ENCODE measurements around a stretch of chr7.

DNA sequence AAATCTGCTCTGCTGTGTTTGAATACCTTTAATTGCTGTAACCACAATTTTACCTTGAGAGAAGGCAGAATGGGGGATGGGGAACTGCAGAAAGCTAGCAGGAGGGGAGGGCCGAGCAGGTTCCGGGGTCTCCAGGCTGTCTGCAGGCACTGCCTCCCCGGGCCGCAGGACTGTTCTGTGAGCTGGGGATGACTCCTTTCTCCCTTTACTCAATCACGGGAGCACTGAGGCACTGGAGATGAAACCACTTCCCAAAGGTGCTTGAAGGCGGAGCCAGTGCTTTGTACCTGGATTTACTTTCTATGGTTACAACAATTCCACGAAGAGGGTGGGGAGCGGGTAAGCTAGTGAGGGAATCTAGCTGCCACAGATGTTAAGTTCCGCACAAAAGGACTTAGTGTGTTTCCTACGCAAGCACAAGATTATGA lies 20.6 kb upstream of the INSIG1 start:
- PRO-cap, result no peak

DNA sequence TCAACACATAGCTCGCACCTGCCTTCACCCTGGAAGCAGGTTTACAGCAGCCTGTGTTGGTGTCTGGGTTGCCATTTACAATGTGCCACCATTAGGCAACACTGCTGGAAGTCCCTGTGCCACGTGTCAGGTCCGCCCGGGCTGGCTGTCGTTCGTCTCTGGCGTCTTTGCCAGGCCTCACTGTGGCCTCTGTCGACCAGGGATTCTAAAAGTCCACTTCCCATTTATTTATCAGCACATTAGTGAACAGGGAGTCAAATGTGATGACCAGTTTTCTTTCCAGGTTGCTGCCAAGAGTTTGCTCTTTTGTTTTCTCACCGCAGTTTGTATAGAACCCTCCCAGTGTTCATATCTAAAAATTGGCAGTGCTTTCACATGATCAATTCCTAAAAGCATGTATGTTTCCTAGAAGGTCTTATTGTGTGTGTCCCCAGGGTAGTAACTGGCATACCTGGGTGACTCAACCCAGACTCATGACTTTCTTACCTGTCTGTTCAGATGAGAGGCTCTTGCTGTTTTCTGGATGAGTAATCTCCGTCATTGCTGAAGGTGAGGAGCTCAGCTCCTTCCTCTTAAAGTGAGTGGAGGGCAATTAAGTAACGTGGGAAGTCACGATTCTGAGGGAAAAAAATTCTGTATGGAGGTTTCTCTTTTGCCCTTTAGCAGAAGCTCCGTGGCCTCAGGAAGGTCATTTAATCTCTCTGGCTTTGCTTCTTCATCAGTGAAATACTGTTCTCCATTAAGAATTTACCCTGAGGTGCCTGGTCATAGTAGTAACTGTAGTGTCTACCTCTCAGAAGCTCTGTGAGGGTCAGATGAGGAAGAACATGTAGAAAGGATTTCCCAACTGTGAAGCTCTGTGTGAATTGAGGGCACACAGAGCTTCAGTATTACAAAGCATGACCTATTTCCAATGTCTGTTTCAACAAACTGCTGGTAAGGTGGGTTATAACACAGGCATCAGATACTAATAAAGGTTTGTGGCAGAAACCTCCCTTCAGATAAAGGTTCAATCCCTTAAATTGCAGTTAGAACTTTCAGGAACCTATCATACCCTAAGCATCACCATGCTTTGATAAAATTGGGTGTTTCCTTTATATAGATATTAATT lies 9.5 kb downstream of the INSIG1 start:
- PRO-cap, result no peak

DNA sequence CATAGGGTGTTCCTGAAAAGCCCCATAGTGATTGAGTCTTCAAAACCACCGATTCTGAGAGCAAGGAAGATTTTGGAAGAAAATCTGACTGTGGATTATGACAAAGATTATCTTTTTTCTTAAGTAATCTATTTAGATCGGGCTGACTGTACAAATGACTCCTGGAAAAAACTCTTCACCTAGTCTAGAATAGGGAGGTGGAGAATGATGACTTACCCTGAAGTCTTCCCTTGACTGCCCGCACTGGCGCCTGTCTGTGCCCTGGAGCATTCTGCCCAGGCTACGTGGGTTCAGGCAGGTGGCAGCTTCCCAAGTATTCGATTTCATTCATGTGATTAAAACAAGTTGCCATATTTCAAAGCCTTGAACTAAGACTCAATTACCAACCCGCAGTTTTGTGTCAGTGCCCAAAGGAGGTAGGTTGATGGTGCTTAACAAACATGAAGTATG lies 10.6 kb downstream of the INSIG1 start:
- PRO-cap, result no peak

DNA sequence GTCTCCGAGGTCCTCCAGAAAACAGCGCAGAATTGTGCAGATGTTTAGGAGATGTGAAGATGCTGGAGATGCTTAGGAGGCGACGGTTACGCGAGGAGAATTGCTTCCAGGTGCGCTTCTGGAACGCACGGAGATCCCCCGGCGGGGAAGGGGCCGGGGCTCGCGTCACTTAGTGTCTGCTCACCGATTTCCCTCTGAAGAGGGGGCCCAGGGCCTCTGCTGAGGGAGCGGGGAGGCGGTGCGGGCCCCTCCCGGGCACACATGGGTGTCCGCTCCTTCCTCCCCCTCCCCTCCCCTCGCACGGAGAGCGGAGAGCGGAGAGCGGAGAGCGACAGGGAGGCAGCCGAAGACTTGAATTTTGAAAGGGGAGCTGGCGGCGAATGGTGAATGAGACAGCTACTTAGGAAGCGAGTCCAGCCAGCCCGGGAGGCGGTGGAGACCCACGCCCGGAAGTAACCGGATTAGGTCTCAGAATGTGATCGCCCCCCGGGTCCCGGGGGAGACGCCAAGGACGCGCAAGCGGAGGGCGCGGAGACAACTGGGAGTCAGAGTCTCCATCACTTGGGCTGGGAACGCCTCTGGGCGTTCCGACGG lies 8.7 kb upstream of the EN2 start:
- PRO-cap, result no peak

GRCh38 chr7:155467532-155468243 lies 9.8 kb downstream of the EN2 start:
- PRO-cap, result no peak

DNA sequence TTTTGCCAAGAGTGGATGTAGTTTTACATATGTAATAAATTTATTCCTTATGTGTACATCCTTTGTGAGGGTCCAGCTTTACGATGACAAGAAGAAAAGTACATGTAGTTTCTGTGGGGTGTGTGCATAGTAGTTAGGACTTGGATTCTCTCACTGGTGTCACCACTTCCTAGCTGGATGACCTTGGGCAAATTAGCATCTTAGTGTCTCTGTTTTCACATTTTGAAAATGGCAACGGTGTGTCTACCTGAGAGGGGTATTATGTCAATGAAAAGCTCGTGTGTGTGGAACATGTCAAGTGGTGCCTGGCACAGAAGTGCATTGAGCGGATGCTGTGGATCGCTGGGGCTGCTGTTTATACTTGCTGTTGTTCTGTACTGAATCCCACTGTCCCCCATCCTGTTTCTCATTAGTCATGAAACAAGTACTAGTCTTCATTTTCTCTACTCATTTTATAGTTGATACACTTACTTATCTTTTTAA lies 26.0 kb downstream of the RBM33 start:
- PRO-cap, result no peak

DNA sequence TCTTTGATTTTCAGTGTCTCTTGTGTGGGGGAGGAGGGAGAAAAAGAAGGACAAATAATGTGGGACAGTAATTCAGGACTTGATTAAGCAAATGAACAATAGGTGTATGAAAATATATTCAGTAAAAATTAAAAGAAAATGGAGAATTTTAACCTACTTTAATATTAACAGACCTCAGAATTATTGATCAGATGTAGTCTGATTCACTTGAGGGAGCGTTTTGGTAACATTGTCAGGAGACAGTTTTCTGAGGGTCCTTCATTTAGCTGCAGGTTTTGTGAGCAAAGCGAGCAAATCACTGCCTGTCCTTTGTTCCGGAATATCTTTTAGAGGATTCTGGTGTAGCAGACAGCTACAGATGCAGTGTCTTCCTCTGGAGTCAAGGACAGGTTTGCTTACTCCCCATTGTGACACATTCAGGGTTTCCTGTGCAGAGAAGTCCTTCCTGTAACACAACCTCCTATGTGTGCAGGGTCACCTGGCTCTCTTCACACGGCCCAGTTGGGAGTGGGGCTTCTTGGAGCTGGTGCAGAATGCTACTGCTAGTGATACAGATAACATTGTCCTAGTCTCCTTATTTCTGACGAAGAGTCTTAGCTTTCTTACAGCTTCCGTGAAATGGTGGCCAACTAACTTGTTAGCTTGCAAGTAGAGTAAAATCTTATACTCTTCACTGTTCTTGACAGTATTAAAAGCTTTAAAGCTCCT lies 47.8 kb downstream of the RBM33 start:
- PRO-cap, result no peak

- PRO-cap, result no peak
Measured at GRCh38 chr7:155731244-155731684, 81.0 kb downstream of the SHH start.

- PRO-cap, result no peak
Measured at GRCh38 chr7:155739419-155740179, 72.7 kb downstream of the SHH start.

DNA sequence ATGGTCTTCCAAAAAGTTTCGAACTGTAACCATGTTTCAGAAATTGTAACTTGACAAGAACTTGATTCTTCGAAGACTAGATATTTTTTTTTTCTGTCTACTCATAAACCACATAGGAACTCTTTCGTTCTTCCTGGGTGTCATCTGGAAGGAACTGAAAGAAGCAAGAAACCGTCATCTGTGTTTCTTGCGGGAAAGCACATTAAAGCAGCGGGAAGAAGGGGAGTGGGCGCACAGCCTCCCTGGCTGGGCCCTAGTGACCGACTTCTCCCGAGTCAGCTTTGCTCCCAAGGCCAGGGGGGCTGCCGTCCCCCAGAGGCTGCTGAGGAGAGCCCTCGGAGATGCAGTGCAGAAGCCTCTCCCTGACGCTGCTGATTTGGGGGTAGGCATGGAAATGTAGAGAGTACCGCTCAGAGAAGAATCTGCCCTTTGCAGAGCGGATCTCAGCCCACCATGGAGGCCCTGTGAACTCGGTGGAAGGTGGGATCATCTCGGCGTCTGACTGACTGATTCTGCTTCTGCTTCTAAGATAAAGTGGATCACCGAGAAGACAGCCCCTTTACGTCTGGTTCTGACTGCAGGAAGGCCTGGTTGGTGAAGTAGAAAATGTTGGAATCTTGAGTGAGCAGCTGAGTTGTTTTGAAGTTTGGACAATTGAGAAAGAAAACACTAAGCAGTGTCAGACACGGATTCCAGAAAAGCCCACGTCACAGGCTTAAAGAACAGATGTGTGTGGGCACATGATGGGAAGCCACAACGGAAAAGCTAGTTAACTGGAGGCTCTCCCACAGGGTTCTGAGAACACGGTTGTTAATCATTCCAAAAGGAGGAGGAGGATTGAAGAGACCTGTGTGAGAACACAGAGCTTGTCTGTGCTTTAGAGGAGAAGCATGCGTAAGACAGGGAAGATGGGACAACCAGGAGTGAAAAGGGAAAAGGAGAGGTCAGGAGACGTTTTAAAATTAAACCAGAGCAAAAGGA lies 42.8 kb downstream of the SHH start:
- PRO-cap, result no peak

DNA sequence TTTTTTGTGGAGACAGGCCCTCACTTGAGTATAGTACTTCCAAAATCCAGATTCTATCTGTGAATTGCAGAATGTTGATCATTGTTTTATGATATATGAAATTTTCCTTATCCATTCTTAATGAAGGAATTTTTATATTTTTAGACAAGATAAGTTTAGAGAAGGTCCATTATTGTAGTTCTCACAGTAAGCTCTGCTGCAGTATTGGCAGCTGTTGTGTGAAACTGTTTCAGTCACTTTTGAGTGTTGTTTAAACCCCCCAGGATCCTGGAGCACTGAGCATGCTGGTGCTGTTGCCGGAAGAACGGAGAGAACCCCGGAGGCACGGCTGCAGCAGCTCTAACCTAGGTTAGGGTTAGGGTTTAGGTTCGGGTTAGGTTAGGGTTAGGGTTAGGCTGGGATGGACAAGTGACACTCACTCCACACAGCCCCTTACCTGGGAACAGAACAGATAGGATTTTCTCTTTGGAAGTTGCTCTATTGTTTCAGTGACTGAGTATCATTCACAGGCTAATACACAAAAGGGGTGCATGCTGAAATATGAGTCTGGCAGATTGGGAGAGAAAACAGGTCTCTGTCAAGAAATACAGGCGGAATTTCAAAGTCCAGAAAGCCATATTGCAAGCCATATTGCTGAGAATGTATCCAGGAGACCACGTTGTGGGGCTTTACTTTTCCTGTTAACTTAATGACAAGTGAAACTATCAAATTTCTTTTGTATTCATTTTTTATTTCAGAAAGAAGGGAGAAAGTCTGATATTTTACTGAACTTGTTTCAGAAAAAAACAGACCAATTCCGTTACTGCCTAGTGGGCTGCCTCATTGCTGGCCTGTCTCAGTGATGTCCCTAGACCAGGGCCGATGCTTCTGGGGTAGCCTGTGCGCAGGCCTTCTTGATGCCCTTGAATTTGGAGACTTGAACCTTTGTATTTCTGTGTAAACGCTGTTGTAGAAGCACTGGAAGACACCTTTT lies 40.1 kb downstream of the SHH start:
- PRO-cap, result no peak

GRCh38 chr7:155778123-155778919 lies 33.9 kb downstream of the SHH start:
- PRO-cap, result no peak

DNA sequence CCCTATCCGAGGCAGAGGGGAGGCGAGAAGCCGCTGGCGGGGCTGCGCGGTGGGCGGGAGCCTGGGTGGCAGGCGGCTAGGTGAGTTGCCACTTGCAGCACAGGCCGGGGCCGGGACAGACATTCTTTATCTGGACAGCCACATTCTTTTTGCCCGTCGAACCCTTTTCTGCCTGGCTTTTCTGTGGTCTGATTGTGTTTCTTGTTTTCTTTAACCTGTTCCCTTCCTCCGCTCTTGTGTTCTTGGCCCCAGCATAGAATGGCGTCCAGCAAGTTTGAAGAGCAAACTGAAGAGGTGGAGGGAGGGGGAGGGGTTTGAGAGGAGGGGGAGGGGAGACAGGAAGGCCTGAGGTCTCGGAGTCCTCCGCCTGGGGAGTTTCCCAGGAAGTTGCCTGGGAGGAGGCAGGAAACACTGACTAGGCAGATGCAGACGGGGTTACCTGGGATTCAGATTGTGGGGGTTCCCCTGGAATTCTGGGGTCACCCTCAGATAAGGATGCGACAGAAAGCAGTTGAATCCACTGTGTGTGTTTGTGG lies 5.1 kb downstream of the SHH start:
- PRO-cap, result no peak

DNA sequence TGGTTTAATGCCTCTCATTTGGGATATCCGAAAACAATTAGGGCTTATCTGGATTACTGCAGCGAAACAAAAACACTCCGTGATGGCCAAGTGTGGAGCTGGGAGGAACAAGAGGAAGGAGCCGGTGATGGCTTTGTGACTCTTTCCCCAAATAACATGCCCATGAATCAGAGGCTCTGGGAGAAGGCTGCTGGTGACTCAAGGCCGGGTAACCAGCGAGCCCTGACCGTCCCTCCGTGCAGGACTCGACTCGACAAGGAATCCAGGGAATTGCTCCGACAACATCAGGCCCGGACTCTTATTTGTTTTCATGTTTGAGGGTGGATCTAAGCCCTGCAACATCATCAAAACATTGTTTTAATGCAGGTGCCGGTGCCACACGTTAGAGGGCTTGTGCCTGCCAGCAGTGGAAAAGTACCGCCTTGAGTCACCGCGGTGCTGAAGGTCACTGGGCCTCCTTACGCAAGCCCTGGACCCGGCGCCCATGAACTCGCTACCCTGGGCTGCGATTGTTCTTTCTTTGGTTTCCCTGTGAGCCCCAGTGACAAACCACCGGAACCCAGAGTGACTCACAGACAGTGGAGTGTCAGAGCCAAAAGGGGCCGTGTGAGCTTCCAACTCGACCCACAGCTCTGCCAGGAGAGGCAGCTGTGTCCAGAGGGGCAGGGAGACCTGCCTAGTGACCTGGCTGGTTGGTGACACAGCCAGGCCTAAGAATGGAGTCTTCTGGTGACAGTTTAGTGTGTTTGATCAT lies 139.3 kb upstream of the SHH start:
- PRO-cap, result no peak

DNA sequence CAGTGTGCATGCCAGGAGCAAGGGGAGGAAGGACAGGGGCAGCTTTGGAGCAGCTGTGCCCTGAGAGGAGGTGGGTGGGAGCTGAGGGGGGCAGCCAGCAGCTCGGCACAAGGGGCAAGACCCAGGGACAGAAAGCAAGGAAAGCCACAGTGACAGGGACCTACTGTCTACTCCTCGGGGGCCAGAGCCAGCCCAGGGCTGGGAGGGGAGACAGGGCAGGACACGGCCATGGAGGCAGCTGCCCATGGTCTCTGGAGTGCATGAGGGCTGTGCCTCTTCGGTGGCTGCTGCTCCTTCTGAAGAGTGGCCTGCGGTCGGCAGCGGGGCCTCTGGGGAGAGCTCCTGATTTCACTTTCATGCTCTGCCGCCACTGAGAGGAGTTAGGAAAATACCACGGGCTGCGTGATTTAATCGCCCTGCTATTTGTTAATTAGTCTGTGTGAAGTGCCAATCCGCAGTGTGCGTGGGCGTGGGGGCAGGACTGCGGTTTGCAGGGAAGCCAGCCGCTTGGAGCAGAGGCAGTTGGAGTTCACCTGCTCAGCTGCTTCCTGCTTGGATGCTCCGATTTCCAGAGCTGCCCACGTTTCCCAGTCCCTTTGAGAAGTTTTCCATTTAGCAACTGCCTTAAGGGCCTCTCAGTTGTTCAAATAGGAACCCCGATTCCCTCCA lies 149.4 kb upstream of the SHH start:
- PRO-cap, result no peak

DNA sequence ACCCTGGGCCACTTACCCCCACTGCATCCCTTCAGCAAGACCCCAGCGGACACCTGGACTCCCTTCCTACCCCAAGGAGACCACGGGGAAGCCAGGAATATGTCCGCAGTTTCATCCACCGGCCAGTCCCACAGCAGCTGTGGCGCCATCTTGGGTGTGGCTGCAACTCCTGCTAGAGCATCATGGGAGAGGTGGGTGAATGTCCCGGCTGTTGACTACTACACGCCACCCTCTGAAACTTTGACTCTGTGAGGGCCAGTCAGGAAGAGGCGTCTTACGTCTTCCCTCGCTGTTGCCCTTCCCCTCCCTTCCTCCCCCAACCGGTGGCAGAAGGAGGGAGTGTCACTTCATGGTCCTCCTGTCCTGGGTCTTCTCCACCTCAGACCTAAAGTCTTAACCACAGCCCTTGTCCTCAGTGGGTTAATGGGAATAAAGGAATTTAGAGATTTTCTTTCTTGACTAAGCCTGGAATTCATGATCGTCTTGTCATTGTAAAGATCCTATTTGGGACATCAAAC lies 238.2 kb upstream of the RNF32 start:
- PRO-cap, result no peak

GRCh38 chr7:156556001-156556535 lies 84.5 kb upstream of the RNF32 start:
- PRO-cap, result no peak

DNA sequence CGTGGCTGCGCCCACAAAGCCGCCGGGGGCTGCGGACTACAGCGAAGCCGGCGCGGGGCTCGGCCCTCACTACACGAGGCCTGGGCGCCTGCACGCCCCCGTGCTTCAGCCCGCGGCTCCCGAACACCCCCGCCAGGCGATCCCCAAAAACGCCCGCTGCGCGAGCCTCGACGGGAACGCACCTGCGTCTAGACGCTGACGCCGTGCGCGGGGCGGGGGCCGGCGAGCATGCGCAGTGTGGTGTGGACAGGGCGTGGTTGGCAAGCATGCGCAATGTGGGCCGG lies 278 bp upstream of the RNF32 start:
- PRO-cap, result bidirectional peak, plus-strand start outside the sequence, minus-strand start at position 158 of the sequence

DNA sequence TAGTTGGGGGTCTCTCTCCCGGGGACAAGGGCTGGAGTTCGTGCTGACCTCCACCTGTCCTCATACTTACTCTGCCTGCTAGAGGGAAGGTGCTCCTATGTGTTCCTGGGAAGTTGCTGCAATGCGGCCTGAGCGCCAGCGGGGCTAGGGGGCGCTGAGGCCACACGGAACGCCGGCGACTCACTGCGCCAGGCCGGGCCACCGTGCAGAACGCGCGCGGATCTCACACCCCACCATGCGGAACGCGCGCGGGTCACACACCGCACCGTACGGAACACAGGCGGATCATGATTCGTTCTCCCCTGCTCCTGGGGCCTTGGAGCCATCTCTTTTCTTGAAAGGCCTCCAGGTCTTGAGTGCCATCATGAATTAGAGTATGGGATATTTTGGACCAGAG lies 15.9 kb upstream of the LMBR1 start:
- PRO-cap, result no peak

- PRO-cap, result no peak
Measured at GRCh38 chr7:157039390-157039703, 28.9 kb upstream of the MNX1 start.

Measured in SP-49 (cell line).